Ishikawa (cell line): ENCODE measurements around a stretch of chr9.

GRCh38 chr9:90942554-90943086 lies 141.0 kb downstream of the SYK start:
- RRBS: no CpG with 5 or more reads among the region's 9 CpGs

DNA sequence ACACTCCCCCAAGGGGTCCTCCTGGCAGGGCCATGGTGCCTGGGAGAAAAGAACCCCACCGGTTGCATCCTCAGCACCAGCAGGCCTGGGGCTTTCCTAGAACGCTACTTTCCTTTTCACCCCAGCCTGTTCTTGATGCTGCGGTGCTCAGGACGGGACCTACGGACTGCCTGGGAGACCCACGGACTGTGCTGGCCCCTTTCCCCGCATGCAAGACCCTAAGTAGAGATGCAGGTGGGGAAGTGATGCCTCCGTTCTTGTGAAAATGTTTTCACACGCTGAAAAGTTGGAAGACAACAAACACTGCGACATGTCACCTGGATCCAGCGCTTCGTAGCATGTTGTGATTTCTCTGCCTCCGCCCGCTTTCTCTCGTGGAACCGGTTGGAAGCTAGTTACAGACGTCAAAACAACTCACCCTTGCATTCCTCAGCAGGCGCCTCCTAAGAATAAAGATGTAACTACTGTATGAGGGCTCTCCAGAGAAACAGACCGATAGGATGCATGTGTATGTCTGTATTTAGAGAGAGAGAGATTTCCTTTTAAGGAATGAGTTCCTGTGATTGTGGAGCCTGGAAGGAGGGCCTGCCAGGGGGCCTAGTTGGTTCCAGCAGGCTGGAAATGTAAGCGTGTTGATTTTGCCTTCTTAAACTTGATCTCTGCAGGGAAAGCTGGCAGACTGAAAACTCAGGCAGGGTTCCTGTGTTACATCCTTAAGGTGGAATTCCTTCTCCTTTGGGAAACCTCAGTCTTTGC lies 163.5 kb downstream of the SYK start:
- RRBS: no CpG with 5 or more reads among the region's 20 CpGs

DNA sequence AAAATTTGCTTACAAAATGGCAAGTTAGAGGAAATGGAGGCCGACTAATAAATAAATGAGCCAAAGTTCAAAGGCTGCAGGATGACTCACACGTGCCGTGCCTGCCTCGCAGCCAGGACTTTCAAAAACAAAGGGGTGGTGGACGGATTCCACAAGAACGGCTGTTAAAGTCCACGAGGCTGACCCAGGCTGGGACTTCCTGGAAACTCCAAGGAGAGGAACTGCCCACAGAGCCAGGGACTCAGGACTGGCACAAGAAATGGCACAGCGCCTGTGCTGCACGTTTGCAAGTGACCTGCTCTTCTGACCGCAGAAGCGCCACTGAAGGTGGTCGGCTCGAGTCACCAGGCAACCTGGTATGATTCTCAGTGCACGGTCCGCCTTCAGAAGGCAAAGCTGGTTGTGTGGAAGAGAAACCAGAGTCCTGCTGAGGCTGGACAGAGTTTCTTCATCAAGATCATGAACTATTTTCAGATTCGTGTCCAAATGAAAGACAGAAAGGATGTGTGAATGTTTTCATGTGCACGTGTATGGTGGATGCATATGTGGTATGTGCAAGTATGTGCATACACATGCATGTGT lies 236.5 kb downstream of the SYK start:
- RRBS: no CpG with 5 or more reads among the region's 17 CpGs

DNA sequence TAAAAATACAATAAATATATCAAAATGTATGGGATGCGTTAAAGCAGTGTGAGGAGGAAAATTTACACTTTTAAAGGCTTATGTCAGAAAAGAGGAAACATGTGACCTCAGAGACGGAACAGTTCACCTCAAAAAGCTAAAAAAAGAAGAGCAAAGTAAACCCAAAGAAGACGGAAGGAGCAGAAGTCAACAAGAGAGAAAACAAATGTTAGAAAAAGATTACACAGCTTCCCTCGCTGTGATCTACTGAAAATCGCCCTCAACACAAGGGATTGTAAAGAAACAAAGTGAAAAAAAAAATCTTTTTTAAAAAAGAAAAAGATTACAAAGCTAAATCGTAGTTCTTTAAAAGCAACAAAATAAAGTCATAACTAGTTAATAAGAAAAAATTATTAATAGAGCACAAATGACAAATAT lies 186.9 kb downstream of the AUH start:
- RRBS: no CpG with 5 or more reads among the region's 6 CpGs

DNA sequence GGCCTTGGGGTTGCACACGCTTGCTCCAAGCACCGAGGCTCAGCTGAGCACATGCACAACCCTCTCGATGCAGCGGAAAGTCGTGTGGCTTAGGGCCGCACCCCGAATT lies 167.8 kb downstream of the AUH start:
- RRBS: no CpG with 5 or more reads among the region's 7 CpGs

DNA sequence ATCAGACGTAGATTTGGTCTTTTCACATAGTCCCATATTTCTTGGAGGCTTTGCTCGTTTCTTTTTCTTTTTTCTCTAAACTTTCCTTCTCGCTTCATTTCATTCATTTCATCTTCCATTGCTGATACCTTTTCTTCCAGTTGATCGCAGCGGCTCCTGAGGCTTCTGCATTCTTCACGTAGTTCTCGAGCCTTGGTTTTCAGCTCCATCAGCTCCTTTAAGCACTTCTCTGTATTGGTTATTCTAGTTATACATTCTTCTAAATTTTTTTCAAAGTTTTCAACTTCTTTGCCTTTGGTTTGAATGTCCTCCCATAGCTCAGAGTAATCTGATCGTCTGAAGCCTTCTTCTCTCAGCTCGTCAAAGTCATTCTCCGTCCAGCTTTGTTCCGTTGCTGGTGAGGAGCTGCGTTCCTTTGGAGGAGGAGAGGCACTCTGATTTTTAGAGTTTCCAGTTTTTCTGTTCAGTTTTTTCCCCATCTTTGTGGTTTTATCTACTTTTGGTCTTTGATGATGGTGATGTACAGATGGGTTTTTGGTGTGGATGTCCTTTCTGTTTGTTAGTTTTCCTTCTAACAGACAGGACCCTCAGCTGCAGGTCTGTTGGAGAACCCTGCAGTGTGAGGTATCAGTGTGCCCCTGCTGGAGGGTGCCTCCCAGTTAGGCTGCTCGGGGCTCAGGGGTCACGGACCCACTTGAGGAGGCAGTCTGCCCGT lies 131.4 kb downstream of the AUH start:
- RRBS: no CpG with 5 or more reads among the region's 15 CpGs

- RRBS: no CpG with 5 or more reads among the region's 6 CpGs
Measured at GRCh38 chr9:91394888-91395774, 28.5 kb downstream of the NFIL3 start.

GRCh38 chr9:91409147-91409757 lies 14.4 kb downstream of the NFIL3 start:
- RRBS: no CpG with 5 or more reads among the region's 5 CpGs

DNA sequence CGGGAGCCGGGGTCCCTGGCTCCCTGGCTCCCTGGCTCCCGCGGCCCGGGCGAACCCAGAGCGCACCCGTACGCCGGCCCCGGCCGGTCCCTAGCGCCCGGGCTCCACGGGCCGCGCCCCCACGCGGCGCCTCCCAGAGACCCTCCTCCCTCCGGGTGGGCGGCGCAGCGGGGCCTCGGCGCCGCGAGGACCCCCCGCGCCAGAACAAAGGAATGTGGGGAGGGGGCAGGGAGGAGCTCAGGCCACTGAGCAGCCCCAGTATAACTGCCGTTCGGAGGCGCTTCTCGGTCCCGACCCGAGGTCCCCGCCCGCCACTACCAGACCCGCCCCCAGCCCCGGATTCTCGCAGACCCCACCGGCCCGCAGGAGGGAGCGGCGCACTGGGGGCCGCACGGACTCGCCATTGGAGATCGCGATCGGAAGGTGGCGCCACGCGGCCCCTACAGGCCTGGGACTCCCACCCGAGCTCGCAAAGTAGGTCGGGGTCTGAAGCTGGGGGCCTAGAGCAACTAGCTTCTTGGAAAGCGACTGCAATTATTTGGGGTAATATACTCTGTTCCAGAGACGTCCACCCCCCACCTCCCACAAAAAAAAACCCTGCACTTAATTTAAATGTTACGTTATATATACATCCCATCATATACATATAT lies 2.3 kb downstream of the NFIL3 start:
- RRBS: 94% methylated on average over 13 of the region's 60 CpGs

GRCh38 chr9:91517608-91517816 lies 93.9 kb upstream of the NFIL3 start:
- RRBS: no CpG with 5 or more reads among the region's 2 CpGs

DNA sequence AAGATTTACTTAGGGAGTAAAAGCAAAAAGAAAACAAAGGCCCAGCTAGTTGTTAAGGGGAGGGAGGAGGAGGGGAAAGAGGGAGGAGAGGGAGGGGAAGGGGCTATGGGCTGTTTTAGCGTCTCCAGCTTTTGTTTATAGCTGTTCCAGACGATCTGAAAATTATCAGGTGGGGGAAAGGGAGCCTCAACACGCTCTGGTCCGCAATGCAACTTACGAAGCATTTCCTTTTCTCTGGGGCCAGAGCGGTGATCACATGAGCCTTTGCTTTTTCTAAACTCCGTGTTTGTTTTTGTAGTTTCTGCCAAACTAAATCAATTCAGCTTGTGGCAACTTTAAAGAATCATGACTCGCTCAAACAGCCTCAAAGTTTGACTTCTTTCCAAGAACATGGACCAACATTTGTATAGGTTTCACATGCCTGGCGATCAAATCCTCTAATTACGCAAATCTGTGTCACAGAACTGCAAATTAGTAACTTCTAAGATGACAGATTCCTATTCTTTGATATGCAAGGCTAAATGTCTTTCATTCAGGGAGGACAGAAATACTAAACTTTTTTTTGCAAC lies 132.2 kb downstream of the ROR2 start:
- RRBS: no CpG with 5 or more reads among the region's 10 CpGs

GRCh38 chr9:91843577-91844123 lies 106.4 kb downstream of the ROR2 start:
- RRBS: no CpG with 5 or more reads among the region's 16 CpGs

DNA sequence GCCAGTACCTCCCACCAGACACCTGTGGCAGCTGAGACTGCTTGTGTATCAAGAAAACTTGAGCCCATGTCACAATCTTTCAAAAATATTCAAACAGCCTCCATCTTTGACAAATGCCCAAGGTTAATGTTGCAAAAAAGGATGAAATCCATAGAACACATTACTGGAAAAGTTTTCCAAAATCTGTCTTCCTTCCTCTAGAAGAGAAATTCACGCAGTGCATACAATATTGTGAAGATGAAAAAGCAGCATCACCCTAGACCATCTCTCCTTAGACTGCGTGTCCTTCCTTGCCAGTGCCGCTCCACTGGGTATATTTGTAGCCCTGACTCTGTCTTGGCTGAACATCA lies 54.1 kb downstream of the ROR2 start:
- RRBS: no CpG with 5 or more reads among the region's 3 CpGs

- RRBS: no CpG with 5 or more reads among the region's 4 CpGs
Measured at GRCh38 chr9:92043369-92043953, 71.8 kb downstream of the SPTLC1 start.

DNA sequence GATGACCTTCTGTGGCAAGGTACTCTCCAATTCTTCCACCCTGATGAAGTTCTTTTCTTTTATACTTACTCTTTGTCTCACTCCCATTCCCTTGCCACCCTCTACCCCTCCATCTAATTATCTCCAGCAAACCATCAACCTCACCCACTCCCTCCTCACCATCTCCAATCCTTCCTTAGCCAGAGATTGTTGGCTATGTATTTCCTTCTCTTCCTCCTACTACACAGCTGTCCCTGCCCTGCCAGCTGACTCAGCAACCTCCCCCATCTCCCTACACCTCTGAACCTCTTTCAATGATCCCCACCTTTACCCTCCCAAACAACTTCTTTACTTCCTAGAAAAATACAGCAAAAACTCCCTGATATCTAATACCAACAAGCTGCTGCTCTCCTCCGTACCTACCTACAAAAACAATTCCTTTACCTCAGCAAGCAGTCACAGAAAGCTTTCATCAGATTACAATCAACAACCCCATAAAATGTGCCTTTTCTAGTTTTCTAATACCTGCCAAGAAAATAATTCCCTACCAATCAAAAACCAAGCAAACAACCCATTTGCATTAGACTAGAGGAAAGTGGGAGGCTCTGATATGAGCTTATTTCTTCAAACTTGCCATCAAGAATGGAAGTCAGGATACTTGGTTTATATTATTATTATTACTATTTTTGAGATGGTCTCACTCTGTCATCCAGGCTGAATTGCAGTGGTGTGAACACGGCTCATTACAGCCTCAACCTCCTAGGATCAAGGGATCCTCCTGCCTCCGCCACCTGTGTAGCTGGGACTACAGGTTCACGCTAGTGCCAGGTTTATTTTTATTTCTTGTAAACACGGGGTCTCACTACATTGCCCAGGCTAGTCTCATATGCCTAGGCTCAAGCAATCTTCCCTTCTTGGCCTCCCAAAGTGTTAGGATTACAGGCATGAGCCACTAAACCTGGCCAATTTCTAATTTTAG lies 37.1 kb downstream of the SPTLC1 start:
- RRBS: no CpG with 5 or more reads among the region's 5 CpGs

- RRBS: 3% methylated on average over 4 of the region's 20 CpGs
Measured at GRCh38 chr9:92294248-92294981, 918 bp upstream of the IARS1 start.

GRCh38 chr9:92473526-92473735 lies 49.2 kb upstream of the OMD start:
- RRBS: no CpG with 5 or more reads among the region's 2 CpGs

DNA sequence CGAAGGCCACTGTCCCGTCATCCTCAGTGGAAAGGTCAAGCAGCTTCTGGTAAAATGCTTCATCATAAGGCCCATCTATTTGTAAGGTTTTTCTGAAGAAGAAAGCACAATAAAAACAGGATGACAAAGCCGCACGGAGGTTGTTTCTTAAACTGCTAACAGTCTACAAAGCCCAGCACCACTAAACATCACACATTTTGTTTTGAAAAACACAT lies 35.6 kb downstream of the IPPK start:
- RRBS: no CpG with 5 or more reads among the region's 4 CpGs

GRCh38 chr9:92712281-92712720 lies 42.4 kb upstream of the IPPK start:
- RRBS: no CpG with 5 or more reads among the region's 5 CpGs